SK-N-SH (cell line): ENCODE results near the genes FADS3 and SCGB2A1.

DNA sequence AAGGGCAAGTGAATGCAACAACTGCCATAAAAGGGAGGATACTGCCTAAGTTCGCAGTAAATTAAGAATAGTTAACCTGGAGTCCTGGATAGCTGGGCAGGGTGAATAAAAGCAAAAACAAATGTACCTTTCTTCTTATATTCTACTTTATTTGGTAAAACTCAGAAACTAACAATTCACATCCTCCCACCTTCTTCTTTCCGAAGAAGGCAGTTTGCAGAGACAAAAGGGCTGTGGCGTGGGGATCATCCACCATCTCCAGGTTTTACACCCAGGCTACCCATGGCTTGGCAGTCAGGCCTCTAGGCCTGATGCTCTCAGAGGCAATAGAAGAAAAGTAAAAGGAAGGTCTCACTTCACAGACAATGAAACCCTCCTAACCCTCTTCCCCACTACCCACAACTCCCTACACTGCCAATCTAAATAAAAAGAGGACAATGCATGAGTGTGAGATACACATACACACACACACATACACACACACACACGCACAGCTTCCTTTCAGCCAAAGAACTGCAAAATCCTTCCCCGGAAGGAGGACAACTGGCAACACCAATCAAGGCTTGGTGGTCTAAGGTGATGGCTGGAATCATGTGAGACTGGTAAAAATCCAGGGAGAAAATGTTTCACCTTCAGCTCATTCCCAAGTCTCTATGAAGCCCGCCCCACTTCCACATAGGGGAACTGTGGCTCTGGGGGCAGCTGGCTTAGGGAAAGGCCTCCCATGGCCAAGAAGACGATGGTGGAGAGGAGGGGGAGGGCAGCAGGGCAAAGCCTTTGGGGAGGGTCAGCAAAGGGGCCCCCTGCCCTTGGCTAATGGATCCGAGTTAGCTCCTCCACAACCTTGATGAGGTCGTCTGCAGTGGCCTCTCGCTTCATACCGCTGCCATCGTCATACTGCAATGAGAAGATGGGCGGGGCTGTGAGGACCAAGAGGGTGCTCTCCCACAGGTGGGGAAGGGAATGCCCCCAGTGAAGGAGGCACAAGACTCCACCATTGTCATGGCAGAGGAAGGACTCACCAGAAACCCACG is 4.5 kb upstream of the VWCE start:
- RRBS, result no CpG with 5 or more reads among the region's 14 CpGs
CAGE:
- cytosol, long polyA plus RNA, result no peak
- long polyA plus RNA, result no peak
- nucleus, long polyA plus RNA, result no peak

DNA sequence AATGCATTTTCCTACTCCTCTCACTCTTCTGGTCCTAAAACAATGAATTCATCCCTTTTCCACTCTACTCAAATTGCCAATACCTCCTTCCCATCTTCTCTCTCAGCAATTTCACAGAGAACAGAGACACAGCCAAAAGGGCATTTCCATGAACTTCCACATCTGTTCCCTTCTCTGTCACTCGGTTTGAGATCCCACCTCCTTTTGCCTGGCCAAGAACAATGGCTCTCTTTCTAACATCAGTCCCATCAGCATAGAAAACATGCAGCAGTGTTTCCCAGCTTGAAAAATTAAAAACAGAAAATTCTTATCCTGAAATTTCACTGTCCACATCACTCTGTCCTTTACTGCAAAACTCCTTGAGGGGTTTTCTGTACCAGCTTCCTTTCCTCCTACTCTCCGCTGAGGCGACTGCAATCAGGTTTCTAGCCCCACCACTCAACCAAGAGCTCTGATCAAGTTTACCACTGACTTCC is 11.8 kb upstream of the VWCE start:
- RRBS, result no CpG with 5 or more reads among the region's 3 CpGs
CAGE:
- cytosol, long polyA plus RNA, result no peak
- long polyA plus RNA, result no peak
- nucleus, long polyA plus RNA, result no peak

GRCh38 chr11:61326410-61327161 is 6.3 kb downstream of the DDB1 start:
- RRBS, result no CpG with 5 or more reads among the region's 9 CpGs
CAGE:
- cytosol, long polyA plus RNA, result no peak
- long polyA plus RNA, result no peak
- nucleus, long polyA plus RNA, result no peak

- RRBS, result no CpG with 5 or more reads among the region's 11 CpGs
CAGE:
- cytosol, long polyA plus RNA, result no peak
- long polyA plus RNA, result no peak
- nucleus, long polyA plus RNA, result no peak
These were observed 1.5 kb downstream of the DDB1 start for GRCh38 chr11:61331403-61331875.

DNA sequence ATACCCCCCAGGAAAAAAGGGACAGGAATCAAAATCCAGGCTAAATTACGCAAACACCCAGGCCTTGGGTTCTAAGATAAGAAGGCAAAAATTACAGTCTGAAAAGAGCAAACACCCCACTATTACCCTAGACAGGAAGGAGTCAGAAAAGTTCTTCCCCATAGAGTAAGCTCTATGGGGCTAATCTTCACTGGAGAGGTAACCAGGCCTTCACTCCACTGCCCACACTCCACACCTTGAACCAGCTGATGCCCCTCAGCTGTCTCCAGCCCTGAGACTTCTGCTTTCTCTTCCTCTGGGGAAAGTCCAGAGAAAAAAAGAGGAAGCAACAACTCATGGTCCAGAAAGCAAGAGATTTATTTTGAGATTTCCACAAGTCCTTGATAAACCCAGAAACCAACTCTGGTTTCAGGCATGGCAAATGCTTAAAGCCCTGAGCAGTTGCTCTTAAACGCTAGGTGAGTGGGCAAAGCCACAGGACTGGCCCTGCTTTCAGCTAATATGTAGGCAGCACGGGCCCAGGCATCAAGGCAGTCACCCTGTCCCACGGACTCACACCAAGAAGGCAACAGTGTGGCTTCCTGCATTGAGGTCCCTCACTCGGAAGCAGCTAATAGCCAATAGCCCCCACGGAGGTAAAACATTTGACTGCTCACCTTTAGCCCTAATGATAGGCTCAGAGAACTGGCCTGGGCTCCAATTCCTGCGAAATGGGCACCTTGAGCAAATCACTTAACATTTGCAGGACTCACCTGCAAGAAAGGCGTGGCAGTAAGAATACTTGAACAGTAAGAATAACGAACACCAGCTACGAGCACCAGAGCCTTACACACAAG is 4.4 kb downstream of the CYB561A3 start:
- RRBS, result no CpG with 5 or more reads among the region's 10 CpGs
CAGE:
- cytosol, long polyA plus RNA, result no peak
- long polyA plus RNA, result no peak
- nucleus, long polyA plus RNA, result no peak

DNA sequence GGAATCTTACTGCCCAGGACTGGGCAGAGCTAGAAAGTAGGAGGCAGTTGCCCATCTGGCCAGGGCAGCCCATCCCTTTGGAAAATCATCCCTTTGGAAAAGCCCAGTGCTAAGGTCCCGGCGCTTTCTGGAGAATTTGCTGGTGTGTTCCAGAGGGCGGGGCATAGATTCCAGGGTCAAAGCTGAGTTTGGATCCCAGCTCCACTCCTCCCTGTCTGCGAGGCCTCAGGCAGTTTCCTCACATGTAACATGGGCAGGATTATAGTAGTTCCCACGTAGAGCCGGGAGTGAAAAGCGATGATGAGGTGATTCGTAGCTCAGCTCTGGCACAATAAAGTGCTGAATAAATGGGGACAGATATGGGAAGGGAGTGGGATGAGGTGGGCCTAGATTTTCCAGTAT is 3.8 kb upstream of the PPP1R32 start:
- RRBS, result no CpG with 5 or more reads among the region's 8 CpGs
CAGE:
- cytosol, long polyA plus RNA, result no peak
- long polyA plus RNA, result no peak
- nucleus, long polyA plus RNA, result no peak

DNA sequence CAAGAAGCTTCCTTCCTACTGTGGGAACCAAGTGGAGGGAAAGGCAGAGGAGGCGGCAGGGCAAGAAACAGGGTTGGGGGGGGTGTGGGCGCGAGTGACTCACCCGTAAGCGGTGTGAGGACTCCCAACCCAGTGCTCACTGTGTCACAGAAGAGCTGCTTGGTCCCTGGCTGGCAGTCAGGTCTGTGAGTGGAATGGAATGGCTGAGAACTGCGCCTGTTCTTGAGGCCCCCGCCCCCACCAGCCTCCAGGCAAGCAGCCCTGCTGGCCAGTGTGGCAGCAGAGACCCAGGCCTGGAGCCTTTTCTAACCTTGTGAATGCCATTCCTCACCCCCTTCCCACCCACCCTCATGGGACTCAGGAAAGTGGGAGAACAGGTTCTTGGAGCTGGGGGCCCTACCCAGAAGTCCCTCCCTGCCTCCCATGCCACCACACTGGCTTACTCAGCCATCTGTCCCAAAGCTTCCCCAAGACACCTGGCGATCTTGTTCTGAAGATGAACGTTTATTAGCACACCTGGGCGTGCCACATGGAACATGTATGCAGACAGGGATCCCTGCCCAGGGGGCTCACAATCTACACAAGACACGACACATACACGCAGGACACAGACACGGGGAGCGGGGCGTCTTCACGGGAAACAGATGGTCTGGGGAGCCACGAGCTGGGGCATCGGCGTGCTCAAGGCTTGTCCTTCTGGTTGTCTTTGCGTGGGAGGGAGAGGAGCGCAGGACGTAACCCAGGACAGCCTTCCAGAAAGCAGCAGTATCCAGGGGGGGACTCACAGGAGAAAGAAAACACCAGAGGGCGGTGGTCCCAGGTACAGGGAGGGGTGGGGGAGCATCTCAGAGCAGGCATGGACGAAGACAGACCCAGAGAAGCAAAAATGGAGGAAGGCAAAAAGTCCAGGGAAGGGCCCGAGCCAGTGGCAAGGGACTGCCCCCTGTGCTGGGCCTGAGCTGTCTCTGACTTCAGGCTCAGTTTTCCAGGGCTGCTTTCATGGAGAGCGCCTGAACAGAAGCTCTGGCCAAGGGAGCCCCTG is 5.0 kb downstream of the LRRC10B start:
- RRBS, result no CpG with 5 or more reads among the region's 26 CpGs
CAGE:
- cytosol, long polyA plus RNA, result no peak
- long polyA plus RNA, result no peak
- nucleus, long polyA plus RNA, result no peak

GRCh38 chr11:61752868-61753237 is 417 bp downstream of the MYRF start:
- RRBS, result 37% methylated on average over 9 of the region's 16 CpGs
CAGE:
- cytosol, long polyA plus RNA, result no peak
- long polyA plus RNA, result no peak
- nucleus, long polyA plus RNA, result no peak

DNA sequence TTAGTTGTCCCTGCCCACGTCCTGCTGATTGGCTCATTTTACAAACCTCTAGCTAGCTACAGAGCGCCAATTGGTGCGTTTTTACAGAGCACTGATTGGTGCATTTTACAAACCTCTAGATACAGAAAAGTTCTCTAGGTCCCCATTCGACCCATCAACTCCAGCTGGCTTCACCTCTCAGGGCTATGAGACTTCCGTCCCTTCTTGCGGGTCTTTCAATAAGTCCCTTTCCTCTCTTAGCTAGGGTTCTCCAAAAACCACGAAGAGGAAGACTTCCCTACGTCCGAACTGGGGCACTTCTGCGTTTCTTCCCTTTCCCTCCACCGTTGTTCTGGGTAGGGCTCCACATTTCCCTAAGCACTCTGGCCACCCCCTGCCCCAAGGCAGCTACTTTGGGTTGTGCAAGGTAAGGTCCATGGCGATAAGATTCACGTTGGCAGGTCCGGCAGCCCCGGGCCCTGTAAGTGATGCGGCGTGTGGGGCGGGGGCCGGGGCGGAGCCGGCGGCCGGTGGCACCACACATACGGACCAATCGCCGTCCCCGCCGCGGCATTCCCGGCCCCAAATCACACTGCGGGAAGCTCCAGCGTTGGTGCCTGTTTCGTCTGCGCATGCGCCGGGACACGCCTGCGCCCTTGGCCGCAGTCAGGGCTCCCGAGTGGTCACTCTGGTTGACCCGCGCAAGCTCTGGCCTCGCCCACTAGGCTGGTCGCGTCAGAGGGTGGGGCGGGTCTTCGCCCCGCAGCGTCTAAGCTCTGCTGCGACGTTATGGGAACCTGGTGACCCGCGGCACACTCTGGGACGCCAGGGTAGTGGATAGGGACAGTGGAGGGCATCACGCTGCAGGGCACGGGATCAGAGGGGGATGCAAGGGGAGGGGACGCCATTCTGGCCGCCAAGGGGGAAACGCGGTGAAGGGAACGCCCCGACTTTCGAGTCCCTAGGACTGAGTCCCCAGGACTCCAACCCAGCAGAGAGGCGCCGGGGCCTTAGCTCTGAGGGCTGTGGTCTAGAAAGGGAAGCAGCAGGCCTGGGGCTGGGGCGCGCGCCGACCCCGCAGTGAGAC is 1.8 kb downstream of the FADS1 start:
- RRBS, result 1% methylated on average over 14 of the region's 70 CpGs
CAGE:
- cytosol, long polyA plus RNA, result no peak
- long polyA plus RNA, result no peak
- nucleus, long polyA plus RNA, result no peak

GRCh38 chr11:61842140-61842684 is 14.1 kb downstream of the FADS2 start:
- RRBS, result no CpG with 5 or more reads among the region's 12 CpGs
CAGE:
- cytosol, long polyA plus RNA, result no peak
- long polyA plus RNA, result no peak
- nucleus, long polyA plus RNA, result no peak

DNA sequence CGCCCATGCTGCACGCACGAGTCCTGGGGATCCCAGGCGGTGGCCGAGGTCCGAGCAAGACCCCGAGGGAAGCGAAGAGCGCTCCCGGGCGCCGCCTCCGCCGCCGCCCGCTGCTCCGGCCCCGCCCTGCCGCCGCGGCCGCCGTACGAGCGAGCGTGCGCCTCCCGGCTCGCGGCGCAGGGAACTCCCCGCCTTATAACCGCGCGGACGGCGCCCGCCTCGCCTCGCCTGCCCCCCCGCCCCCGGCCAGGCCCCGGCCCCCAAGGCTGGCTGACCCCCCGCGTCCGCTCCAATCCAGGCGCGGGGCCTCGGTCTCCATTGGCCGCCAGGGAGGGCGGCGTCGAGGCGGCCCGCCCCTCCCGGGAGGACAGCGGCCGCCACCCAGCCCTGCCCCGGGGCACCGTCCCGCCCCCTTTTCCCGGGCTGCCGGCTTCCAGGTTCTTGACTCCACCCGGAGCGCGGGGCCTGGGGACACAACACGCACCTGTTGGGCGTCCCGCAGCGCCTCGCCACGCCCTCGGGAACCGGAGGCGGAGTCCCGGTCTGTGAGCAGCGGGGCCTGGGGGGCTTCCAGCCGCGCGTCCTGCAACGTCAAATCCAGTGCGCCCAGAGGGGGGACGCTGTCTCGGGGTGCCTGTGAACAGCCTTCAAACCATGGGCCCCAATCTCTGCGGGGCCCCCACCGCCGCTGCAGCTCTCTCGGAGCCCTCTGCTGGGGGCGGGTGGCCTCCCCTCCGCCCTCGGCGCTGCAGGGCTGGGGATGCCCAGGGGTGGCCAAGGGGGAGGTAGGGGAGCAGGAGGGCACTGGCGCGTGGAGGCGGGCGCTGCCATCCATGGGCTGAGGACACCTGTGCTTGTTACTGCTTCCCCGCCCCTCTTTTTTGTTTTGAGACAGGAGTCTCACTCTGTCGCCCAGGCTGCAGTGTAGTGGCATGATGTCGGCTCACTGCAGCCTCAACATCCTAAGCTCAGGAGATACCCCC is at the start of gene FADS3:
TSS of gene FADS3 (minus strand) at position 171 of the 983 bp plus-strand sequence.
- RRBS, result under 1% methylated on average over 51 of the region's 99 CpGs
CAGE:
- cytosol, long polyA plus RNA, result no peak
- long polyA plus RNA, result no peak
- nucleus, long polyA plus RNA, result start-site peak on the minus strand centred at position 81 of the sequence, 97 bp wide, 481 and 552 reads in 2 replicates

- RRBS, result 85% methylated on average over 6 of the region's 10 CpGs
CAGE:
- cytosol, long polyA plus RNA, result no peak
- long polyA plus RNA, result no peak
- nucleus, long polyA plus RNA, result no peak
These were observed 12.1 kb downstream of the RAB3IL1 start for GRCh38 chr11:61905319-61905671.

DNA sequence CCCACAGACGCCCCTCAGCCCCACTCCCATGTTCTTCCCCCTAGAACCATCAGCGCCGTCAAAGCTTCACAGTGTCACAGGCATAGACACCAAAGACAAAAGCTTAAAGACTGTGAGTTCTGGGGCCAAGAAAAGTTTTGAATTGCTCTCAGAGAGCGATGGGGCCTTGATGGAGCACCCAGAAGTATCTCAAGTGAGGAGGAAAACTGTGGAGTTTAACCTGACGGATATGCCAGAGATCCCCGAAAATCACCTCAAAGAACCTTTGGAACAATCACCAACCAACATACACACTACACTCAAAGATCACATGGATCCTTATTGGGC is 4.9 kb downstream of the FTH1 start:
- RRBS, result no CpG with 5 or more reads among the region's 6 CpGs
CAGE:
- cytosol, long polyA plus RNA, result no peak
- long polyA plus RNA, result no peak
- nucleus, long polyA plus RNA, result no peak

GRCh38 chr11:61962882-61963002 is 4.7 kb downstream of the FTH1 start:
CAGE:
- cytosol, long polyA plus RNA, result no peak
- long polyA plus RNA, result no peak
- nucleus, long polyA plus RNA, result no peak

GRCh38 chr11:61975994-61976476 is 8.6 kb upstream of the FTH1 start:
- RRBS, result no CpG with 5 or more reads among the region's 6 CpGs
CAGE:
- cytosol, long polyA plus RNA, result no peak
- long polyA plus RNA, result no peak
- nucleus, long polyA plus RNA, result no peak

DNA sequence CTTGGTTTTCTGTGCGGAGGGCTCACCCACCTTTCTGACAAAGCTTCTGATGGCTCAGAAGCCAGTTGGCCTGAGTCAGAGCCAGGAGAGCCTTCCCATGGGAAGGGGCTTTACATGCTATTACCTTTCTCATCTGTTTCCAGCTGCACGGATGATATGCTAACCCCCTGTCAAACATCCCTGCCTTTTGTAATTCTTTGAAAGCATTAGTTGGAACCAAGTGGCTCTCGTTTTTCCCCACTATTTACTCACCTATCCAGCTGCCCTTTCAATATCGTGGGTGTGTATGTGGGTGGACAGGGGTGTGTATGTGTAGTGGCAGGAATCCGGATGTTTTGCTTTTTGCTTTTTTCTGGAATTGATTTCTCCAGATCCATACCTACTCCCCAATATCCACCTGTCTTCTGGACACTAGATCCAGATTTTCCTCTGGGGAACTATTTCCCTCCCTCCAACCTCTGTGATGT is 9.9 kb upstream of the FTH1 start:
- RRBS, result no CpG with 5 or more reads among the region's 5 CpGs
CAGE:
- cytosol, long polyA plus RNA, result no peak
- long polyA plus RNA, result no peak
- nucleus, long polyA plus RNA, result no peak

DNA sequence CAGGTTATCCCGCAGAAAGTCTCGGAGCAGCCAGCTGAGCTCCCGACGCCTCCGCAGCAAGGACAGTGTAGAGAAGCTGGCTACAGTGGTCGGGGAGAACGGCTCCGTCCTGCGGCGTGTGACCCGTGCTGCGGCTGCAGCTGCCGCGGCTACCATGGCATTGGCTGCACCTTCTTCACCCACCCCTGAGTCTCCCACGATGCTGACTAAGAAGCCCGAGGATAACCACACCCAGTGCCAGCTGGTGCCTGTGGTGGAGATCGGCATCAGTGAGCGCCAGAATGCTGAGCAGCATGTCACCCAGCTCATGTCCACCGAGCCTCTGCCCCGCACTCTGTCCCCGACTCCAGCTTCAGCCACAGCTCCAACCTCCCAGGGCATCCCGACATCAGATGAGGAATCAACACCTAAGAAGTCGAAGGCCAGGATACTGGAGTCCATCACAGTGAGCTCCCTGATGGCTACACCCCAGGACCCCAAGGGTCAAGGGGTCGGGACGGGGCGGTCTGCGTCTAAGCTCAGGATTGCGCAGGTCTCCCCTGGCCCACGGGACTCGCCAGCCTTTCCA is 6.1 kb downstream of the INCENP start:
- RRBS, result no CpG with 5 or more reads among the region's 30 CpGs
CAGE:
- cytosol, long polyA plus RNA, result no peak
- long polyA plus RNA, result no peak
- nucleus, long polyA plus RNA, result no peak

DNA sequence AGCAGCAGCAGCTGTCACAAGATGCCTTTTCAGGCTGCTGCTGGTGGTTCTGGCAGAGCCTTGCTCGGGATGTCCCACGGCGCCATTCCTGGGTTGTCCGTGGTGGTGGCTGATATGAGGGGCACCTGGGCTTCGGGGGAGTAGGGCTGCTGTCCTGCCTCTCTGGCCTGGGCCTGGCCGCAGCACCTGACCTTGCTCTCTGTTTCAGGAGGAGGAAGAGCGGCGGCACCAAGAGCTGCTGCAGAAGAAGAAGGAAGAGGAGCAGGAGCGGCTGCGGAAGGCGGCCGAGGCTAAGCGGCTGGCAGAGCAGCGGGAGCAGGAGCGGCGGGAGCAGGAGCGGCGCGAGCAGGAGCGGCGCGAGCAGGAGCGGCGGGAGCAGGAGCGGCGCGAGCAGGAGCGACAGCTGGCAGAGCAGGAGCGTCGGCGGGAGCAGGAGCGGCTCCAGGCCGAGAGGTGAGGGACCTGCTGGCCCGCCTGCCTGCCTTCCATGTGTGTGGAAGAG is 22.7 kb downstream of the INCENP start:
- RRBS, result no CpG with 5 or more reads among the region's 34 CpGs
CAGE:
- cytosol, long polyA plus RNA, result no peak
- long polyA plus RNA, result no peak
- nucleus, long polyA plus RNA, result no peak

DNA sequence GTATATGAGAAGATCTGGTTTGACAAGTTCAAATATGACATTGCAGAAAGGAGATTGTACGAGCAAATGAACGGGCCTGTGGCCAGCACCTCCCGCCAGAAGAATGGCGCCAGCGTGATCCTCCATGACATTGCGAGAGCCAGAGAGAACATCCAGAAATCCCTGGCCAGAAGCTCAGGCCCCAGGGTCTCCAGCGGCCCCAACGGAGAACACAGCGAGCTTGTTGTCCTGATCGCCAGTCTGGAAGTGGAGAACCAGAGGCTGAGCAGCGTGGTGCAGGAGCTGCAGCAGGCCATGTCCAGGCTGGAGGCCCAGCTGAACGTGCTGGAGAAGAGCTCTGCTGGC is 20.7 kb upstream of the SCGB1D1 start:
- RRBS, result no CpG with 5 or more reads among the region's 12 CpGs
CAGE:
- cytosol, long polyA plus RNA, result no peak
- long polyA plus RNA, result no peak
- nucleus, long polyA plus RNA, result no peak

- RRBS, result no CpG with 5 or more reads among the region's 8 CpGs
CAGE:
- cytosol, long polyA plus RNA, result no peak
- long polyA plus RNA, result no peak
- nucleus, long polyA plus RNA, result no peak
These were observed at the start of gene SCGB2A1 for GRCh38 chr11:62208350-62208973. Gene SCGB2A1 (plus strand): TSS chr11:62208673.